Pericardium (tissue), 1 donor: ENCODE results near the genes MMP14, AJUBA and BCL2L2.

DNA sequence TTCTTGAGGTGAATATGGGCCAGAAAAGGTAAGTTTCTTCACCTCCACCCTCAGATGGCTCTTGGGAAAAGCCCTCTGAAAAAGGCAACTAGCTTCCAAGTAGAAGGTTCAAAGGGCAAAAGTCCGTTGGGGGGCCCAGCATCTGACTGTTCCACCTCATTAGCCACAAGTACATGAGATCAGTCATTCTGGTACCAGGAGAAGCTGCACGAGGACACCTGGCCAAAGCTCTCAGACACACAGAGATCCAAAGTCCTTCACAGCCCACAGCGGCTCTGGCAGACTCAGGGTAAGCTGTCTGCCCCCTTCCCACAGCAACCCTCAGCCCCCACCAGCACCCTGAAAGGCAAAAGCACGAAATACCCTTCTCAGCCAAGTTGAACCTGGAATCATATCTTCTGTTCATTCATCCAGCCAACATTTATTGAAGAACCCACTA, 19.1 kb downstream of the SLC7A7 start:
- RRBS, result no CpG with 5 or more reads among the region's 4 CpGs

DNA sequence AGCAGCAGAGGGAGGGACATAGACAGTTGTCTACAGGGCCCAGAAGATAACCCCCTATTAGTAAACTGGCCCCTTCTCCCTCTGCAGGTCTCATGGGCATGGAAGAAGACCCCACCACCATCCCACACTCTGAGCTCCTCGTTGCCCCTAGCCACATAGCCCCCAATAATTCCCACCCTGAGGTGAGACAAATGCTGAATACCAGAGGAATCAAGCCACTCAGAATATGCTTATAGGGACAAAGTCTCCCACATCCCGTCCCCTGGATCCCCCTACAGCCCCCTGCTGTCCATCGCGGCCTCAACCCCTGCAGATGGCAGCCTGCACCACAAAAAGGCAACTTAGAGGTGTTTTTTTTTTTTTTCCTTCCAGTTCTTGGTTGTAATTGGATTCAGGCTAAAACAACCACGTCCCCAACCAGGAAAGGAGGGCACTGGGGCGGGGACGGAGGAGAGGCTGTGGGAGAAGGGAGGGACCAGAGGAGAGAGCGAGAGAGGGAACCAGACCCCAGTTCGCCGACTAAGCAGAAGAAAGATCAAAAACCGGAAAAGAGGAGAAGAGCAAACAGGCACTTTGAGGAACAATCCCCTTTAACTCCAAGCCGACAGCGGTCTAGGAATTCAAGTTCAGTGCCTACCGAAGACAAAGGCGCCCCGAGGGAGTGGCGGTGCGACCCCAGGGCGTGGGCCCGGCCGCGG, at the start of gene MMP14:
Gene MMP14, plus strand, starts transcription at position 503 of the 698 bp plus-strand sequence.
- RRBS, result no CpG with 5 or more reads among the region's 22 CpGs

- RRBS, result no CpG with 5 or more reads among the region's 16 CpGs
Measured at GRCh38 chr14:22852629-22853527, 16.5 kb downstream of the MMP14 start.

- RRBS, result no CpG with 5 or more reads among the region's 3 CpGs
Measured at GRCh38 chr14:22885051-22885556, 2.1 kb downstream of the REM2 start.

DNA sequence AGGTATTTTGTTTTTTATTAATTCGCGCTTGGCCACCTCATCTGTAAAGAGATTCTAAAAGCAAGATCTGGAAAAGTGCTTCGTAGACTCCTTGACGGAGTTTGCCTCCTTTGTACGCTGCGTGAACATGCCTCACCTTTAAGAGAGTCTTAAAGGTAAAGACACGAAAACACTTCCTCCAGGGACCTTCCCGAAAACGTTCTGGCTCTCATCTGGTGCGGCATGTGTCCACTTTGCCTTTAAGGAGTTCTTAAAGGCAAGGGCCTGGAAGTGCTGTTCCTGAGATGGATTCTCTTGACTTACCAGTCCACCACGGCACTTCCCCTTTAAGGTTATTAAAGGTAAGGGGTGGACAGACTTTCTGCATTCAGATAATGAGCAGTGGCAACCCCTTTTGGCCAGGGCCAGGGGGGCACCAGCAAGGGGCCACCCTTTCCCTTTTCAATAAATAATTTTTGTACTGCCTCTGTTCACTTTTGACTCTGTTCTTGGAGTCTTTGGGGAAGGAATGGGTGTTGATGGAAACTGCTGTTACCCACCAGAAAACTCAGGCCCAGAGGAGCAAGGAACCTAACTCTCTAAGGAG, 4.3 kb downstream of the REM2 start:
- RRBS, result no CpG with 5 or more reads among the region's 11 CpGs

DNA sequence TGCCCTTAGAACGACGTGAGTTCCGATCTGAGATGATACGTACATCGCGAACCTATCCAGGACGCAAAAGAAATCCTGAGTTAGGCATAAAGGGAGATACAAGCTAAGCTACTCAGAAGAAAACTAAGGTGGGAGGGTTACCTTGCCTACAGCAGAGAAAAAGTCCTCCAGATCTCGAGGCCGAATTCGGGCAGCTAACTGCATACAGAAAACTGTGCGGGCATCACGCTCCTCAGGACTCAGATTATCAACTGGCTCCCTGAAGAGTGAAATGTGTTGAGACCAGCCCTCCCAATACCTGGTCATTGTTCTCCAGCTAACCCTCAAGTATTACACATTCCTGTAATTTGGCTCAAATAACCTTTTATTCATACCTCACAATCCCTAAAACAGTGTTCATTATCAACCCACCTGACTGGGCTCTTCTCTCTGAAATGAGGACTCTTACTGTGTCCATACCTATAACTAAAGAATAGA, 13.7 kb downstream of the RBM23 start:
- RRBS, result no CpG with 5 or more reads among the region's 12 CpGs

- RRBS, result no CpG with 5 or more reads among the region's 9 CpGs
Measured at GRCh38 chr14:22976374-22977567, 5.6 kb downstream of the AJUBA start.

GRCh38 chr14:22982159-22983271, at the start of gene AJUBA:
Gene AJUBA (minus strand): TSS chr14:22982551.
- RRBS, result 2% methylated on average over 11 of the region's 72 CpGs

DNA sequence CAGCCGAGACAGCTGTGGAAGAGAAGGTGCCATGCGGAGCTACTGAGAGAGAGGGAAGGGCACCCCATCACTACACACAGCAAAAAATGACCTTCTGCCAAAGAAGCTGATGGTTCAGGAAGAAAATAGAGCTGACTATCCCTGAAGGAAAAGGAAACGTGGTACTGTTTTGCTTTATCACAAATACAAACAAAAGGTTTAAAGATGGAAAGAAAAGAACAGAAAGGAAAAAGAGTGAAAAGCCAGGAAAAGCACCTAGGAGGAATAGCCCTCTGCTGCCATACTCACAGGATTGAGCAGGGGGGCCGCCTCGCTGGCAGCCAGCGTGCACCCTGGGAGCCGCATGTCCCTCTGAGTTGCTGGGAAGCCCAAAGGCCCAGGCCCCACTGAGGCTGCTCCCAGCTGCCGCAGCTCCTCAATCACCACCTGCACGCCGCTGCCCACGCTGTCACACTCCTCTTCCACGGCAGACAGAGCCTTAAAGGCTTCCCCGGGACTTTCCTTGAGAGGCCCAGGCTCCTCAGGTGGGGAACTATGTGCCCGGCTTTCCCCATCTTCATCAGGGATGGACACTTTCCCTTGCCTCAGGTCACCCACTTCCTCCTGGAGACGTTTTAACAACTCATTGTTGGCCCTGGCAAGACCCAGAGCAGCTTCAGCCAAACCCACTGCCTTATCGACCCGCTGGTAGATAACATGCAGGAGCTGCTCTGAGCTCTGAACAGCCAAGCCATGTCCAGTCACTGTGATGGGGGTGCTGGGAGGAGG, 11.6 kb downstream of the C14orf93 start:
- RRBS, result 89% methylated on average over 2 of the region's 17 CpGs

GRCh38 chr14:23022801-23023477, 11.8 kb downstream of the PSMB5 start:
- RRBS, result no CpG with 5 or more reads among the region's 5 CpGs

GRCh38 chr14:23058419-23059203, 1.3 kb upstream of the CDH24 start:
- RRBS, result no CpG with 5 or more reads among the region's 11 CpGs

- RRBS, result no CpG with 5 or more reads among the region's 15 CpGs
Measured at GRCh38 chr14:23114949-23115938, 3.8 kb downstream of the CEBPE start.

- RRBS, result no CpG with 5 or more reads among the region's 7 CpGs
Measured at GRCh38 chr14:23119996-23120451, 969 bp upstream of the CEBPE start.

- RRBS, result no CpG with 5 or more reads among the region's 31 CpGs
Measured at GRCh38 chr14:23153833-23154942, 29.3 kb downstream of the SLC7A8 start.

- RRBS, result no CpG with 5 or more reads among the region's 20 CpGs
Measured at GRCh38 chr14:23182398-23183047, 937 bp downstream of the SLC7A8 start.

GRCh38 chr14:23306162-23307442, at the start of gene BCL2L2:
Gene BCL2L2 (plus strand): TSS chr14:23306833.
- RRBS, result 1% methylated on average over 4 of the region's 30 CpGs

DNA sequence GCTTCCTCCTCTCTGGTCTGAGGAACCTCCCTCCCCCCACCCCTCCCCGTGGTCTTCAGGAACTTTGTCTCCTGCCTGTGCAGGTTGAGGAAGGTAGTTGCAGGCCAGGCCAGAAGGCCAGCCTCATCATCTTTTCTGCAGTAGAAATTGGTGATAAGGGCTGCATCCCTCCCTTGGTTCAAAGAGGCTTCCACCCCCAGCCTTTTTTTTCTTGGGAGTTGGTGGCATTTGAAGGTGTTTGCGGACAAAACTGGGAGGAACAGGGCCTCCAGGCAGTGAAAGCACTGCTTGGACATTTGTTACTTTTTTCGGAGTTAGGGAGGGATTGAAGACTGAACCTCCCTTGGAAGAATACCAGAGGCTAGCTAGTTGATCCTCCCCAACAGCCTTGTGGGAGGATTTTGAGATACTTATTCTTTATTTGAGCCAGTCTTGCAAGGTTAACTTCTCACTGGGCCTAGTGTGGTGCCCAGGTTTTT, 3.1 kb downstream of the PABPN1 start:
- RRBS, result no CpG with 5 or more reads among the region's 3 CpGs

- RRBS, result no CpG with 5 or more reads among the region's 25 CpGs
Measured at GRCh38 chr14:23384442-23385089, 7.7 kb downstream of the CMTM5 start.

- RRBS, result no CpG with 5 or more reads among the region's 7 CpGs
Measured at GRCh38 chr14:23483321-23483718, 13.8 kb downstream of the NGDN start.

GRCh38 chr14:23512779-23513380, 38.7 kb downstream of the ZFHX2 start:
- RRBS, result no CpG with 5 or more reads among the region's 18 CpGs